Skin of body (tissue), 2 donors: ENCODE data around the genes TGM1 and LTB4R.

- RAMPAGE, long total RNA, result no peak
Observed at GRCh38 chr14:24202570-24203329, 2.7 kb upstream of the TSSK4 start.

GRCh38 chr14:24233347-24233886 lies 688 bp downstream of the GMPR2 start:
- RAMPAGE, long total RNA, result no peak

GRCh38 chr14:24262881-24263828 lies at the start of gene TGM1:
Gene TGM1, minus strand, starts transcription at chr14:24263177.
- RAMPAGE, long total RNA, result no peak

DNA sequence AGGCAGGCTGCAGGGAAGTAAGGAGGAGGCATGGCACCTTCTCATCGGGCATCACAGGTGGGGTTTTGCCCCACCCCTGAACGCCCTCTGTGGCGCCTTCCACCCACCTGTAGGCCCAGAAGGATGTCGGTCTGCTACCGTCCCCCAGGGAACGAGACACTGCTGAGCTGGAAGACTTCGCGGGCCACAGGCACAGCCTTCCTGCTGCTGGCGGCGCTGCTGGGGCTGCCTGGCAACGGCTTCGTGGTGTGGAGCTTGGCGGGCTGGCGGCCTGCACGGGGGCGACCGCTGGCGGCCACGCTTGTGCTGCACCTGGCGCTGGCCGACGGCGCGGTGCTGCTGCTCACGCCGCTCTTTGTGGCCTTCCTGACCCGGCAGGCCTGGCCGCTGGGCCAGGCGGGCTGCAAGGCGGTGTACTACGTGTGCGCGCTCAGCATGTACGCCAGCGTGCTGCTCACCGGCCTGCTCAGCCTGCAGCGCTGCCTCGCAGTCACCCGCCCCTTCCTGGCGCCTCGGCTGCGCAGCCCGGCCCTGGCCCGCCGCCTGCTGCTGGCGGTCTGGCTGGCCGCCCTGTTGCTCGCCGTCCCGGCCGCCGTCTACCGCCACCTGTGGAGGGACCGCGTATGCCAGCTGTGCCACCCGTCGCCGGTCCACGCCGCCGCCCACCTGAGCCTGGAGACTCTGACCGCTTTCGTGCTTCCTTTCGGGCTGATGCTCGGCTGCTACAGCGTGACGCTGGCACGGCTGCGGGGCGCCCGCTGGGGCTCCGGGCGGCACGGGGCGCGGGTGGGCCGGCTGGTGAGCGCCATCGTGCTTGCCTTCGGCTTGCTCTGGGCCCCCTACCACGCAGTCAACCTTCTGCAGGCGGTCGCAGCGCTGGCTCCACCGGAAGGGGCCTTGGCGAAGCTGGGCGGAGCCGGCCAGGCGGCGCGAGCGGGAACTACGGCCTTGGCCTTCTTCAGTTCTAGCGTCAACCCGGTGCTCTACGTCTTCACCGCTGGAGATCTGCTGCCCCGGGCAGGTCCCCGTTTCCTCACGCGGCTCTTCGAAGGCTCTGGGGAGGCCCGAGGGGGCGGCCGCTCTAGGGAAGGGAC lies at the start of gene LTB4R:
TSS of gene LTB4R (plus strand) at position 961 of the 1,094 bp plus-strand sequence.
- RAMPAGE, long total RNA, result no peak

DNA sequence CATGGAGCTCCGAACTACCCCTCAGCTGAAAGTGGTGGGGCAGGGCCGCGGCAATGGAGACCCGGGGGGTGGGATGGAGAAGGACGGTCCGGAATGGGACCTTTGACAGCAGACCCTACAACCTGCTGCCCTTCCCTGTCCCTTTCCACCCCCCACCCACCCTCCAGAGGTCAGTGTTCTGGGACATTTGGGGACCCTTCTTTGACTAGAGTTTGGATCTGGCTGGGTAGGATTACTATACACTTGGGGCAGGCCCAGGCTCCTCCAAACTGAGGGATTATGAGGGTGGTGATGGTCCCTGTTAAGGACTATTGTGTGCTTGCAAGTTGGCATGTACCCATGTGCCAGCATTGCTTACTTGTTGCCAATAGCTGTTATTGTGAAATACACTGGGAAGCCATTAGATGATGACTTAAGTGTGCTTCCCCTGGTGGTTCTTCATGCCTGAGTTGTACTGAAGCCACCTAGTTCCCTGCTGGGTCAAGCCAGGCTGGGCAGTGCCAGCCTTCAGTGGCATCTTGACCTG lies 397 bp downstream of the LTB4R start:
- RAMPAGE, long total RNA, result no peak

- RAMPAGE, long total RNA, result no peak
Observed at GRCh38 chr14:24333653-24334413, 1.0 kb downstream of the ADCY4 start.

DNA sequence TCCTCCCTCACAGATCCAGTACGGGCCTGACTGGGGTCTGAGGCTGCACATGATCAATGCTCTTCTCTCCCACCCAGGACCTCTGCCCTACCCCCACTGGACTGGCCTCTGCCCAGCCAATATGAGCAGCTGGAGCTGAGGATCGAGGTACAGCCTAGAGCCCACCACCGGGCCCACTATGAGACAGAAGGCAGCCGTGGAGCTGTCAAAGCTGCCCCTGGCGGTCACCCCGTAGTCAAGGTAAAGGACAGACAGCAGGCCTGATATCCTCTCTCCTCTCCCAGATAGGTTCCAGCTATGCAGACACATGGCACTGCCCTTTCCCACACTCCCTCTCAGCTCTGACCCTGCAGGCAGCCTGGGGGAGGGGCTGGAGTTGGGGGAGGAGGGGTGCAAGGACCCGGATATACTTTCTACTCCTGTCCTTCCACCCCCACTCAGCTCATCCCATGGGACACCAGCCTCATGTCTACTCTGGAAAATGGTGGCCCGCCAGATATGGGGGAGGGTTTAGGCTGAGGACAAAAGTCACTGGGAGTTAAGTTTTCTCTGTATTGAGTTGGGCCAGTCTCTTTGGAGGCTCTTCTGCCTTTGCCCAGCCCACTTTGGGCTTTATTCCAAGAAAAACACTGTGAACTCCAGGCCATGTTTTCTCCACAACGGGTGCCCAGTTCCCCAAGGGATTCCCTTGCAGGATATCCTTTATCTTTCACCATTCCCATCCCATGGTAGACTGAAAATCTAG lies 4.6 kb downstream of the NFATC4 start:
- RAMPAGE, long total RNA, result no peak

GRCh38 chr14:24374189-24374514 lies 6.2 kb downstream of the NFATC4 start:
- RAMPAGE, long total RNA, result no peak

DNA sequence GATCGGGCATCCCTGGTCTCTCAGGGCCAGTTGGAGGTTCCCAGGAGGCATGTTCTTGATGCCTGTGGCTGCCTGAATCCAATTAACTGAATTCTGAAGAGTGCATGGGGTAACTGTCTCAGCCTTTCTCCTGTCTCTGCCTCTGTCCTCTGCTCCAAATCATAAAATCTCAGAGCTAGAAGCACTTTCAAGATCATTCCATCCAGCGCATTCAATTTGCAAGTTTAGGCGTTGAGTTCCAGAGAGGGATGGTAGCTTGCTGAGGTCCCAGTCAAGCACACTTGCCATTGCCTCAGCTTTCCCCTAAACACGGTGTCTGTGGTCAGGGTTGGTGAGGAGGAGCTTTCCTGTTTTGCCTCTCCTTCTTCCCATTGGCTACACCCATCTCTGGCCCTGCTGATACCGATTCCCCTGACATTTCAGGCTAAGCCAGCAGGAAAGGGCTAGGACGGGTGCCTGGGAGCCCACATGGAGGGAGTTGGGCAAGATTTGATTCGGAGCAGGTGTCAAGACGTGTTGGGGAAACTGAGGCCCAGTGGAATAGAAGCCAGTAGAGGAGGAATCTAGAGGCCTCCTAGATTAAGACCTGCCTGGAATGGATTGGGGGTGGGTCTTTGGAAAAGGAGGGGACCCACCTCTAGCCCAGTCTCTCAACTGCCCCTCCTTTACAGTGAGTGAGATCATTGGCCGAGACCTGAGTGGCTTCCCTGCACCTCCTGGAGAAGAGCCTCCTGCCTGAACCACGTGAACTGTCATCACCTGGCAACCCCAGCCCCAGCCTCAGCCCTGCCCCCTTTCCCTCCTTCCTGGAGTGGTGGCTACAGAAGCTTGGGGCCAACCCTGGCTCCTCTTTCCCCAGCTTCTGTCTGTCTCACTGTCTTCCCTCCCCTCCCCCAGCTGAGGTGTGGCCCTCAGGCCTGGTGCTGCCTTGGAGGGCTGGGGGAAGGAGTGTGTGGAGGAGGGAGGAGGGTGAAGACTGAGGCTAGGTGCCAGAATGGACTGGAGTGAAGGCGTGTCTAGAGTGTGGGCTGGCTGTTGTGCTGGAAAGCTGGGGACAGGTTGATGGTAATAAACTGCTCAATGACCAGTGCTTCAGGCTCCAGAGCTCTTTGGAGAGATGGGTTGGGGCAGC lies 9.3 kb downstream of the NFATC4 start:
- RAMPAGE, long total RNA, result no peak

- RAMPAGE, long total RNA, result no peak
Observed at GRCh38 chr14:24425201-24425630, 4.3 kb downstream of the CBLN3 start.

GRCh38 chr14:24631347-24632316 lies 2.4 kb downstream of the GZMB start:
- RAMPAGE, long total RNA, result no peak

GRCh38 chr14:24695095-24695766 lies 61.2 kb upstream of the GZMB start:
- RAMPAGE, long total RNA, result no peak

- RAMPAGE, long total RNA, result no peak
Observed at GRCh38 chr14:24840391-24840810, 206.4 kb upstream of the GZMB start.

- RAMPAGE, long total RNA, result no peak
Observed at GRCh38 chr14:24856858-24857301, 193.1 kb downstream of the STXBP6 start.

DNA sequence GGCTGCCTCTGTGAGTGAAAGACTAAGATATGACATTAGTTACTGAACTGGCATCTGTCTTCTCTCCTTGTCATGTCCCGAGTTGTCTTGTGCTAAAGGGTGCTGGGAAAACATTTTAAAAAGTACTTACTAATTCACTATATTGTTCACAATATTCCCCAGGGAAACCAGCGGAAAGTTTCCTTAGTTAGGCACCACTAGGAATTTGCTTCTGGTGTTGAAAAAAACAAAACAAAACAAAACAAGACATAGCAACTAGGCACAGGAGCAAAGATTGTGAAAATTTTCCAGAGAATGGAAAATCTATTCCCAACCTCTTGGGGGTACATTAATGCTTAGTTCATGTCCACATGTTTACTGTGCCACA lies 169.9 kb downstream of the STXBP6 start:
- RAMPAGE, long total RNA, result no peak

GRCh38 chr14:26178343-26178844 lies 419.4 kb downstream of the NOVA1 start:
- RAMPAGE, long total RNA, result no peak

DNA sequence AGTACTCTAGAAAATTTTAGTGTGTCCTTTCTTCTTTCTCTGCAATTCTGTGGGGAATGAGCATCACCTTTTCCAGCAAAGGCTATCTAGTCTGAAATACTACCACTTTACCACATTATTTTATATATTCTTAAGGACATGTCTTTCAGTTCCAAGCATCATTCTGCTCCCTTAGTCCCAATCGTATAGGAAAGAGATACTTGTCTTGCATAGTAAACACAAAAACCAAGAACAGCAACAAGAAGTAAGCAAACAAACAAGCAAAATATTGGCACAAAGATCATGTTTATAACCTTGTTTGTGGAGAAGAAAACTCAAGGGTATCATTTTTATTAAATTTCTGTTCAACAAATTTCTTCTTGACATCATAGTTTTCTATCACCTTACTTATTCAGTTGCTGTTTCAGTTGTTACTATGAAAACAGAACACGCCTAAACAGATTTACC lies 260.5 kb downstream of the NOVA1 start:
- RAMPAGE, long total RNA, result no peak

- RAMPAGE, long total RNA, result no peak
Observed at GRCh38 chr14:26538677-26539344, 59.0 kb downstream of the NOVA1 start.

DNA sequence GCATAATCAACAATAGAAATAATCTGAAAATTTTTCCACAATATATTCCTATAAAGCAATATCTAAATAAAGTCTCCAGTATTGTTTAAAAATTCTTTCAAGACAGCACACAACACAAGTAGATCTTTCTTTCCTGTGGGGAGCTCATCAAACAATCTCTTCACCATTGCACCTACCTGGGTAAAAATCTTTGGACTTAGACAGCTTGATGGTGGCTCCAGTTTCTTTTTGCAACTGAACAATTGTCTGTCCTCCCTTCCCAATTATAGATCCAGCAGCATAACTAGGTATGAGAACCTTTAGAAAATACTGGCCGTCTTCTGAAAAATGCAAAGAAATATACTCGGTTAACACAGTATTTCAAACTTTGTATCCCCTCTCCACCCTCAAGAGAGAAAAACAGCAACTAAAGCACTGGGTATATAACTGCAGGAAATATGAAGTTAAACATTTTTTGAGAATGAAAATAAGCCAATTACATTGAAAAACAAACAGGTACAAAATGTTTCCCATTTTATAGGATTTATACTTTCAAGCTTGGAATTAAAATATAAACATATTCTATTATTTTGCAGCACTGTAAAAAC lies 2.5 kb downstream of the NOVA1 start:
- RAMPAGE, long total RNA, result no peak

- RAMPAGE, long total RNA, result no peak
Observed at GRCh38 chr14:28264240-28264881, 502.2 kb upstream of the FOXG1 start.